Tibial artery (tissue), 1 donor: Measurements from ENCODE around the genes BRD4 and CYP4F11.

- PRO-cap, result no peak
Measured at GRCh38 chr19:15124502-15124907, 1.1 kb downstream of the ILVBL start.

DNA sequence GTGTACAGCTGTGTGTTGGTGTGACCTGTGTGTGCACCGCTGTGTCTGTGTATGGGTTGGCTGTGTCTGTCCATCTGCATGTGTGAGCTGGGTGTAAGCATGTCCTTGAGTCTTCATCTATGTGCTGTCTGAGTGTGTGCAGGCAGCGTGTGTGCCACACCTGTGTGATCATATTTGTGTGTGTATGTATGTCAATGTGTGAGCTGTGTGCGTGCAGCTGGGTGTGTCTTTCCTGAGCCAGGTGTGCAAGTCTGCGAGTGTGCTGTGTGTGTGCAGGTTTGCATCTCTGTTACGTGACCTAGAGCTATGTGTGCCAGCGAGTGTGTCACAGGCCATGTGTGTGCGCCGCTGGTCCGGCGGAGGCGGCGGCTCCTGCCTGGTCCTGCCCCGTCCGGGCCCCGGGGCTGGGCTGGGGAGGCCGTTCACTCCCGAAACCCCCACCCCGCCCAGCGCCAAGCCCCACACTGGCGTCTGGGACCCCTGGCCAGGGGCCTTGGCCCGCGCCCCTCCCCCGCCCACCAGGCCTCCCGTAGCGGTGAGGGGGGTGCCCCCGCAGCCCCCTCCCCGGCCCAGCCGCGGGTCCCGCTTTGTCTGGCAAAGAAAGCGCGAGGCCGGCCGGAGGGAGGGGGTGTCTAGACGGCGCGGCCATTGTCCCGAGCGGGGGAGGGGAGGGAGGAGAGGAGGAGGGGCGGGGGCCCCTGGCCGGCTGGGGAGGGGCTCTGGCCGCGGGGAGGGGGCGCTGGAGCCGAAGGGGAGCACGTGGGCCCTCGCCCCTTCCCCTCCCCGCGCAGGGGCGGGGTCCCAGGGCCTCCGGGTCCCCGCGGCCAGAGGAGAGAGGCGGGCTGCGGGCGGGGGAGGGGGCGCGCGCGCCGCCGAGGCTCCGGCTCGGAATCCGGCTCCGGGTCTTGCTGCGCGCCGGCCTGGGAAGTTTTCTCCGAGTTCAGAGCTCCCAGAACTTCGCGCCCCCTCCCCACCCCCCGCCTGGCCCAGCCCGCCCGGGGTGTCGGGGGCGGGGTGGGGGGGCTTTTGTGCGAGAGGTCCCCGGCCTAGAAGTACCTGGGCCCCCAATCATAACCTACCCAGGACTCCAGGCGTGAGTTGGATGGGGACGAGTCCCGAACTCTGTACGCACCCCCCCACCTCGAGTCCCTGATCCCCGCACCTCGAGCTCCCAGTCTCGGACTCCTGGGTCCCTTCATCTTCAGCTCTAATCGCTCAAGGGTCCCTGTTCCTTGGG, 1.0 kb downstream of the NOTCH3 start:
- PRO-cap, result unidirectional peak, plus-strand start at position 335 of the sequence; bidirectional peak, plus-strand start at position 903 of the sequence, minus-strand start at position 675 of the sequence

GRCh38 chr19:15219965-15220249, 12.3 kb downstream of the EPHX3 start:
- PRO-cap, result no peak

DNA sequence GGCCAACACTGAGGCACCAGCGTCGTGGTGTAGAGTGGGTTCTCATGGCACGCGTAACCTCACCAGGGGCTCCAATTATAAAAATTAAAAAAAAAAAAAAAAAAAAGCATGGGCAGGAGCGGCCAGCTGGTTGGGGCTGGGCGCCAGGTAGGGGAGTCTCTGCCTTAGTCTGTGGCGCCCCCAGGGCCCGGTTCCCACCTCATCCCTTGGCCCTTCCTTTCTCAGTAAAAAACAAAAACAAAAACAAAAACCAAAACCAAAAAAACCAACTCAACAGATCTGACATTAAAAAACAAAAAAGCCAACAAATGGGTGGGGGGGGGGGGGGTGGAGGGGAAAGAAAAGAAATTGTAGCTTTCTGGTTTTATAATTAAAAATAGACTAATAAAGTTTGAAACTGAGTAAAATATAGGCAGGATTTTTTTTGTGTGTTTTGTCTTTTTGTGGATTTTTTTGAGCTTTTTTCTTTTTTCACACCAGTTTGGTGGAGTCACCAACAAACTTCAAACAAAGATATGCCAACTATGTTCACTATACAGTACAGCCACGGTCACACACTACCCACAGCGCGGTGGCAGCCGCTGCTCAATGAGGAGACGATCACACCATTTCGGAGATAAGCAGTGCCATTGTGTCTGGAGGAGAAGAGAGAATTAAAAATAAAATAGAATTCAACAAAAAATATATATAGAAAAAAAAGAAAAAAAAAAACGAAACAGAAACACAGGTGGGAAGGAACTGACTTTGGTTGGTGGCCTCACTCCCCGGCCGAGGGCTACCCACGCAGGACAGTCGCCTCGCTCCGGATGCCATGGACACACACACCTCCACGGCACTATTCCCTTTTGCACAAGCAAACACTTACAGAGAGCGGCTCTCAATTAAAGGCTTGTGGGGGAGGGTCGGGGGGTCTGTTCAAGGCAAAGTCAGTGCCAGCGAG, 5.0 kb upstream of the EPHX3 start:
- PRO-cap, result no peak

GRCh38 chr19:15246467-15247390, 14.5 kb upstream of the EPHX3 start:
- PRO-cap, result no peak

GRCh38 chr19:15256052-15256472, 23.8 kb upstream of the EPHX3 start:
- PRO-cap, result no peak

- PRO-cap, result unidirectional peak, minus-strand start at chr19:15264579
Measured at GRCh38 chr19:15264334-15265192, 32.3 kb upstream of the EPHX3 start.

DNA sequence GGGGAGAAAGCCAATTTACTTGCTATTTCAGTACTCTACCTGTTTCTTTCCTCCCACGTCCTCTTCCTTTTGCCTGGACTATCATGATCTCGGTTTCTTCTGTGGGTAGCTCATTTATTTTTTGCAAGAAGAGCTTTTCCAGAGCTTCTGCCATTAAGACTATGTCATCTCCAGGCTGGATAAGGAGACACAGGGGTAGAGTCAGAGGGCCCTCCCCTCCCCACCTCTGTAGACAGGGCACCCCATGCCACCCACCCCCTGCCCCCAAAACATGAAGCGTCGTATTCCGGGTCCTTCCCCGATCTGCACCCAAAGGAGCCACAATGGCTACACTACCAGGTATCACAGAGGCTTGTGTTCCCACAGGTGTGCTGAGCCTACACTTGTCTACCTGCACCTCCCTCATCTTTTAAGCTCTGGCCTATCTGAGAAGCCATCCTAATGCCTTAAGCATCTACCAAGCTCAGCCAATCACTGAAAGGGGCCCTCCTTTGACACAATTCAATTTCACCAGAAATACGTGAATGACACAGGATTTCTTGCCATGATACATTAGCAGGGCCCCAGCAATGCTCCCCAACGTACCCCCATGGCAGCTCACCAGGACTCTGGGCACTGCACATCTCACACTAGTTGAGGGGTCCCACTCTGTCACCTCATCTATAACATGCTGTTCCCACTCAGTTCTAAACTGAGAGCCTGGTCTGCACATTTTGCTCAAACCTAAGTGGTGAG, 35.3 kb upstream of the EPHX3 start:
- PRO-cap, result no peak

- PRO-cap, result no peak
Measured at GRCh38 chr19:15306350-15306996, 25.9 kb downstream of the BRD4 start.

DNA sequence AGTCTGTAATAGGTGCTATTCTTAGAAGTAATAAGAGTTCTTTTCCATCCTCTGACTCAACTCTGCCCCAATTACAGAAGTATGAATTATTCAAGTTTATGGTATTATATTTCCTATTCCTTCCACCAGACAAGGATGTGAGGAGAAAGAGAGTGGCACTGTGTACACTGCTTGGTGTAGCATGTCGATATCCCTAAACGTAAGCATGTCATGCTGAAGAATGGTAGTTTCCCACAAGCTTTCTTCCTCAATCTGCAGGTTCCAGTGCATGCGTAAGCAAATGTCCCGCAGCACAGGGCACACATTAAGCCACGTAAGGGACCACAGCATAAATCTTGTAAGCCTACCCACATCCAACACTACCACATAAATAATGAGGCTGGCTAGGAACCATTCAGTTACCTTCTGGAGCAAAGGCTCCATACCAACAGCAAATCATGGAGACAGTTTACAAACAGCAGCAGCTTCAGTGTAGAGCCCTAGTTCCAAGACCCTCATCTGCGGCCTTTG, 14.0 kb downstream of the BRD4 start:
- PRO-cap, result no peak

GRCh38 chr19:15331806-15332389, 441 bp downstream of the BRD4 start:
- PRO-cap, result bidirectional peak, plus-strand start at chr19:15332010, minus-strand start at chr19:15331895; bidirectional peak, plus-strand start at chr19:15332253, minus-strand start at chr19:15332174

DNA sequence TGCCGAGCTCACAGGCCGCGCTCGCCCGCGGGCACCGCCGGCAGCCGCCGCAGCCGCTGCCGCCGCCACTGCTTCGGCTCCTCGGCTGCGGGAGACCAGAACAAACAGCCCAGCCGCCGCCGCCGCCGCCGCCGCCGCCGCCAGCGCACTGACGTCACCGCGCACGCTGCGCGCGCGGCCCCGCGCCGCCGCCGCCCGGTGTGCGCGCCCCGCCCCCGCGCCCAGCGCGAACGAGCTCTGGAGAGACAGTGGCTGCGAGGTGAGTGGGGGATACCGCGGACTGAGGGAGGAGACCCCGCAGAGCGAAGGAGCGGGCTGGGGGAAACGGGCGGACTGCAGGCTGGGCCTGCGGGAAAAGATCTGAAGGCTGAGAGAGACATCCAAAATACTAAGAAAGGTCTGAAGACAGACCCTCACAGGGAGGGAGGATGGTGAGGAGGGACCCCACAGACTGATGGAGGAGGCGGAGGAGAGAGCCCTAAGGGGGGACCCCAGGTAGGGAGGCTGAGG, at the start of gene BRD4:
TSS of gene BRD4 (minus strand) at position 150 of the 510 bp plus-strand sequence.
- PRO-cap, result bidirectional peak, plus-strand start at position 248 of the sequence, minus-strand start at position 150 of the sequence

GRCh38 chr19:15381569-15382278, 2.1 kb upstream of the AKAP8 start:
- PRO-cap, result no peak

- PRO-cap, result no peak
Measured at GRCh38 chr19:15505873-15506484, 2.3 kb upstream of the CYP4F22 start.

- PRO-cap, result no peak
Measured at GRCh38 chr19:15540376-15540755, 32.0 kb downstream of the CYP4F22 start.

DNA sequence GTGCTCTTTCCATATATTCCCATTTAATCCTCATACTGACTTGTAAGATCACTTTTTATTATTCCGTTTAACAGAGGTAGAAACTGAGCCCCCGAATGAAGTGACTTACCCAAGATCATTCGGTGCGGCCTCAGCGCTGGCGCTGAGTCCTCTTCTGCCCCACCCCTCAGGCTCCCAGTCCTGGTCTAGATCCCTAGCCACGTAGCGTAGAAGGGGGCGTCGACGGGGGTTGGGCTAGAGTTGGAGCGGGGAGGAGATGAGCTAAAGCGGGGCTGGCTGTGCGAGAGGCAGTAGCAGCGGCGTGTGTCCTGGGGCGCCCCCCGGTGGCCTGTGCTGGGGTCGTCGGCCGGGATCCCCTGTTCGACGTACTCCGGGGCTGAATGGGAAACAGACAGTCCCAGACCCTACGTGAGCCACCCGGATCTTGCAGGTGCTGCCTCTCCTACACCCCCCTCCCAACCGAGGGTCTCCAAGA, 47.4 kb downstream of the CYP4F22 start:
- PRO-cap, result bidirectional peak, plus-strand start at position 264 of the sequence, minus-strand start at position 156 of the sequence

DNA sequence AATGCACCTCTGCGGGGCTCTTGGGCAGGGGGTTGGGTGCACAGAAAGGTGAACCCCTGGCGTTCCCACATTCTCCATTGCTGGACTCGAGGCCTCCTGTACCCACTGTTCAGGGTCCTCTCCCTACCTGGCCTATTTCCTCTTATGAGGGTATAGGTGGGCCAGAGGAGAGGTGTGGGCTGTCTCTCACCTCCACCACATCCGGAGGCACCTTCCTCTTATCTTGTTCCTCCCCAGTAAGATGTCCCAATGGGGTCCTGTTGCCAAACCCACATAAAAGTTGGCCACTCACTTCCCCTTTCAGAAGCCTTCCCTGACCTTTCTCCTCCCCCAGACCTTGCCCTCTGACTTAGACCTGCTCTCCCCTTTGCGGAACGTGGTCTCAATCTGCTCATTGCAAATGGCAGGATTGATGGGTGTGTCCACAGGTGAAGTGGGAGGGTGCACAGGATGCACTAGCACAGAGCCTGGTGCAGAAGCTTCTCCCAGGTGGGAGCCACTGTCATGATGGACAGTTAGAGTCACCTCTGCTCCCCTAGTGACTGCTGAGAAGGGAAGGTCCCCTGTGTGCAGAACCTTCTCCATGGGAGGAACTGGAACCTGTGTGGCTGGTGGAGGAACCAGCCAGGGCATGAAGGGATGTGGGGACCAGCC, 1.3 kb downstream of the CYP4F3 start:
- PRO-cap, result no peak

- PRO-cap, result no peak
Measured at GRCh38 chr19:15673250-15673714, 395 bp downstream of the CYP4F12 start.

DNA sequence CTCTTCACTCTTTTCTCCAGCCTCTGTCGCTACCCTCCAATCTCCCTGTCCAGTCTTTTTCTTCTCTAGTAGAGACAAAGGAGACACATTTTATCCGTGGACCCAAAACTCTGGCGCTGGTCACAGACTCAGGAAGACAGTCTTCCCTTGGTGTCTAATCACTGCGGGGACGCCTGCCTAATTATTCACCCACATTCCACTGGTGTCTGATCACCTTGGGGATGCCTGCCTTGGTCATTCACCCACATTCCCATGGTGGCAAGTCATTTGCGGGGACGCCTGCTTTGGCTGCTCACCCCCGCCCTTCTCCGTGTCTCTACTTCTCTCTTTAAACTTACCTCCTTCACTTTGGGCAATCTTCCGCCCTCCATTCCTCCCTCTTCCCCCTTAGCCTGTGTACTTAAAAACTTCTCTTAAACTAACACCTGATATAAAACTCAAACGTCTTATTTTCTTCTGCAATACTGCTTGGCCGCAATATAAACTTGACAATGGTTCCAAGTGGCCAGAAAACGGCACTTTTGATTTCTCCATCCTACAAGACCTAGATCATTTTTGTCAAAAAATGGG, 14.0 kb upstream of the OR10H1 start:
- PRO-cap, result no peak

DNA sequence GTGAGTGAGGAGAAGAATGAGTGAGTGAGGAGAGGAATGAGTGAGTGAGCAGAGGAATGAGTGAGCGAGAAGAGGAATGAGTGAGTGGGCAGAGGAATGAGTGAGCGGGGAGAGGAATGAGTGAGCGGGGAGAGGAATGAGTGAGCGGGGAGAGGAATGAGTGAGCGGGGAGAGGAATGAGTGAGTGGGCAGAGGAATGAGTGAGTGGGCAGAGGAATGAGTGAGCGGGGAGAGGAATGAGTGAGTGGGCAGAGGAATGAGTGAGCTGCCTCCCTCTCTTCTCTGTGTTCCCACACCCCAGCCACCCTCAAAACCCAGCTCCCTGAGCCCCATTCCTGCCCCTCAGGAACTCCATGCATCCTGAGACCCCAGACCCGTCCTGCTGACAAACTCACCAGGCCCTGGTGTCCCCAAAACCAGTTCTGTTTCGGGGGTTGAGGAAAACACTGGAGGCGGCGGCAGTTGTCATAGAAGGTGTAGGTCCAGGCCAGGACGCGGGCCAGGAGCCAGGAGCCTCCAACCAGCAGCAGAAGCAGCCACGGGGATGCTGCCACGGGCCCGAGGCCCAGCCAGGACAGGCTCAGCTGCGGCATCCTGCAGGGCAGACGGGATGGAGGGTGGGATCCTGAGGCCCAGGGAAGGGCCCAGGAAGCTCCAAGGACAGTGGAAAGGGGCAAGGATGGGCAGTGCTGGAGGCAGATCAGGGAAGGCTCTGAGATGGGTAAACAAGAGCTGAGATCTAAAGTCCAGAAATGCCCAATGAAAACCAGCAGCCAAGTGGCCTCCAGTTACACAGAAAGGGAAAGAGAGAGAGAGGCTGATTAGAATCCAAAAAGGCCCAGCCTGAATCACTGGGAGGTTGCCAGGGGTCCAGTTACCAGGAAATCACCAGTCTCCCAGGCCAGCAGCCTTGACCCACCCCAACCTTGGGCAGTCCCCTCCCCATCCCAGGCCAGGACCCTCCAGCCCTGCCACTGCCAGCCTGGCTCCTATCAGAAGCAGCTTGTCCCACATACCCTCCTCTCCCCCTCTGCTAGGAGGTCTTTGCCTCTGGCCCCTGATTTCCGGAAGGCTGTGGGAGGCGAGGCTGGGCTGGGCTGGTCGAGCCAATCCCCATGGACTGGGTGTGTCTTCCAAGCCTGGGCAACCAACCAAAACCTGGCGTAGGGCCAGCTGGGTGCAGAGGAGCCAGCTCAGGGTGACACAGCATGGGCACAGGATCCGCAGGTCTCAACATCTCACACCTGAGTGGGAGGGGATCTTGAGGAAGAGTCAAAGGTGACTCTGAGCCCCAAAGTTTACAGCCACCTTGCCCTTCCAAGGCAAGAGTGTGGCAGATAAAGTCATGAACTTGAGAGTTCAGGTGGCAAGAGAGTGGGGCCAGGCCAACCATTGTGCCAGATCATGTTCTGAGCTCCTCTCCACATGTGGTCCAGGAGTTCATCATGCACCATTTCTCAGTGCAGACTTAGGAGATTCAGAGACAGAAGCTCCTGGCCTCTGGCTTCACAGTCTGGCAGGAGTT, at the start of gene CYP4F11:
TSS of gene CYP4F11 (minus strand) at position 714 of the 1,525 bp plus-strand sequence.
- PRO-cap, result no peak